Epidermal melanocyte (primary cell): Measurements from ENCODE around the genes ZNF382, ACP7 and PAK4.

DNA sequence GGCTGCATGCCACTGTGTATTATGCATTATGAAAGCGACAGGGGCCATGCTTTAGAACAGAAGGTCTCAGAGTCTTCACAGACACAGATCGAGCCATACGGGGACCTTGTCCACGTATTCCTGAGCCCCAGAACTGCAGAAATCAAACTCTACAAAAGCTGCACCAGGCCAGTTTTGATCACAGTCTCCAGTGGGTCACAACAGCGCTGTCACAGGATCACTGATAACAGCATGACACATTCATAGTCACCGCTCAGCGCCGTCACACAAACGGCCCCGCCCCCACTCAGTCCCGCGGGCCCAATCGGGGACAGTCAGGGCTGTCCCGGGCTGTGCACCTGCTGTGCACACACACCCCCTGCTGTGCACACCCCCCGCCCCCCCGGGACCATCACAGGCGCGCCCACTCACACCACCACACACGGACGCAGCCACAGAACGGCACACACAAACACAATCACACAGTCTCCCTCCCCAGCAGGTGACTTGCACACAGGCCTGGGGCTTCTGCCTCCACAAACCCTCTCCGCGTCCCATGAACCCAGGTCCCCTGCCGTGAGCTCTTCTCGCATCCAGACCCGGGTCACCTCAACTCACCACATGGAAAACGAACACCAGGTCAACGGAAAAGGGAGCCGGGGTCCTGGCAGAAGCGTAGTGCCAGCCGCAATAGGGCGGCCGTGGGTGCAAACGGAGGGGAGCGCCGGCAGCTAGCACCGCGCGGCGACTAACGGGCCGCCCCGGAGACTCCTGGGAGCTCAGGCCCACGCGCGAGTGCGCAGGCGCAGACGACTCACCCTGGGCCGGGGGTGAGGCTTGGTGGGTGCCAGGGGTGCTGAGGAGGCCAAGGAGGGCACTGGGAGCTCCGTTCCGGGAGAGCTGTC, at the start of gene ZNF382:
ZNF382 (plus strand) TSS at position 785 of the 884 bp plus-strand sequence.
- RRBS: 4% methylated on average over 29 of the region's 52 CpGs

DNA sequence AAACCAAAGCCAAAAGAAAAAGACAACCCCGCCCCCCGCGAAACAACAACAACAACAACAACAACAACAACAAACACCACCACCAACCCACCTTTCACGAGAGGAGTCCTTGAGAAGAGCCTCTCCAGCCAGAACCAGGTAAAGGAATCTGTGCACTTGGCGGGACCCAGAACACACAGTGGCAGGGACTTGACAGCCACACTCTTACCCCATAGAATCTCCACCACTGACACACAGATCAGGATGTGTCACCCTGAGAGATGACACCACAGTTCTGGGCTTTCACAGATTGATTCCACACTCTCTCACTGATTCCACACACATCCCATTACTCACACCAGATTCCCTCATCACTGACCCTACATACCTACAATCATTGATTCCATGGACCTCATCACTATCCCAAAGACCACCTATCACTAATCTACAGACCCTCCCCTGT, 21.3 kb upstream of the ZNF875 start:
- RRBS: no CpG with 5 or more reads among the region's 5 CpGs

DNA sequence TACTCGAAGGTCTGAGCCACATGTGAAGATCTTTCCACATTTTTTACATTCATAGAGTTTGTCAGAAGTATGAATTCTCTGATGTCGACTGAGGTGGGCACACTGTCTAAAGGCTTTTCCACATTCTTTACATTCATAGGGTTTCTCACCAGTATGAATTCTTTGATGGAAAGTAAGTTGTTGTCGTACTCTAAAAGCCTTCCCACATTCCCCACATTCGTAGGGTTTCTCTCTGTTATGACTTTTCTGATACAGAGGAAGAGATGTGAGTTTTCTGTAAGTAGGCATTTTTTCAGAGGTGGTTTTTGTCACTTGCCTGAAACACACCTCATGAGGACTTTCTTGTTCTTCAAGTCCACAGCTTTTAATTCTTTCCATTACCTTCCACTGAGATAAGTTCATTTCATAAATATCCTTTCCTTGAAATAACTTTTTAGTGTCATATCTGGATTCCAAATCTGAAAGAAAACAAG, 19.4 kb downstream of the ZFP30 start:
- RRBS: no CpG with 5 or more reads among the region's 4 CpGs

GRCh38 chr19:37739538-37740224, 20.1 kb upstream of the ZNF607 start:
- RRBS: no CpG with 5 or more reads among the region's 4 CpGs

DNA sequence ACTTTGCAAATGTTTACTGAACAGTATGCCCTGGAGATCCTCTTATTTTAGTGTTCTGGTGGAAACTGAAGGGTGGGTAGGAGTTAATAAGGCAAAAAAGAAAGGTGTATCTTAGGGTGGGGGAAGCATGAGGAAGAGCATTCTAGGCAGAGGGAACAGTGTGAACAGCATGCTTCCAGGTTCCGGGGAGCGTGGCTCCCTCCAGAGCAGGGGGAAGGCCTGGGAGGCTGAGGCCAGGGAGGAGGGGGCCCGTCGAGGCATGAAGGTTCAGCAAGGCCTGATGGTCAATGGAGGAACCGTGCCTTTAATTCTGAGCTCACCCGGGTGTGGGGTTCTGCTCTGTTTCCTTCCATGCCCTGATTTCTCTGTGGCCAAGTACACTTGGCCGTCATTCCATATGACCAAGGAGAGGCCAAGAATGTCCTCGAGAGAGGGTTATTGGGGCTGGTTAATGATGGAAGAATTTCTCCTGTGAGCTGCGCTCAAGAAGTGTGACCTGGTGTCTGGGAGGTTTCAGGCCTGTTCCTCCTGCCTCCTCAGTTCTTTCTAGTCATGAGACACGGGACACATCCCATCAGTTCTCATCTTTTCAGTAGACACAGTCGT, 73.5 kb downstream of the SIPA1L3 start:
- RRBS: no CpG with 5 or more reads among the region's 11 CpGs

DNA sequence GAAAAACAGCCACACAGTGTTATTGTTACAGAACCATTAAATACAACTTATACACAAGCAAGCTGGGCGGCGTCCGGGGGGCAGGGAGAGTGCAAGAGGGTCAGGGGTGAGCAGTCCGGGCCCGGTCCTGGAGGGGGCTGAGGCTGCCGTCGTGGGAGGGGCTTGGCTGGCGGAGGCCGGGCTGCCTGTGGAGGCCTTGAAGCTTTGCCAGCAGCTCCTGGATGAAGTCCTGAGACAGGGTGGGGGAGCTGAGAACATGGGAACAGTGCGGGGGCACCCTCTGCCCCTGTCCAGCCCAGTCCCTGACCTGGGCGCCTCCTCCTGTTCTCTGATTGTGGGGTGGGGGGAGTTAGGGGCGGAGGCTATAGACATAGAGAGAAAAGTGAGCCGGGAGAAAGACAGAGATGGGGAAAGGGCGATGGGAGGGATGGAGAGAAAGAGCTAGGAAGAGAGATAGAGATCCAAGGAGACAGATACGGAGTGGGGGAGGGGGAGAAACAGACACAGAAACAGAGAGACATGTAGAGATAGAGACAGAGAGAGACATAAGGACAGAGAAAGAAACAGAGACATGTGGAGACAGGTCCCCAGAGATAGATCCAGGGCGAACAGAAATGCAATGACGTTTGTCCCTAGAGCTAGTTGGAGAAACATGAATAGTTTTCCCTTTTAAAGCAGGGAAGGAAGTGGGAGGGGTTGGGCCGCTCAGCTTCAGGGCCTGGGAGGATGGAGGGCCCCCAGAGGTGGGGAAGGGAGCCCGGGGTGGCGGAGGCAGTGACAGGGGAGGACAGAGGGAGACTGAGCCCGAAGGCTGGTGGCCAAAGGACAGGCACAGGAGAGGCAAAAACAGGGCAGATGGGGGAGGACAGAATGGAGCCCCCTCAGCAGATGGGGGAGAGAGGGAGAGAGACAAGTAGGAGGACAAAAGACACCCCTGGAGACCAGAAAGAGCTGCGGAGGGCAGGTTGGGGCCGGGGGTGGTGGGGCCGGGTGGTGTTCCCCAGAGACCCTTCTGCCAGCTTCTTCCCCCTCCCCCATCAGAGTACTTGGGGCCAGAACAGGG, 4.6 kb downstream of the PPP1R14A start:
- RRBS: 46% methylated on average over 8 of the region's 24 CpGs

- RRBS: no CpG with 5 or more reads among the region's 19 CpGs
Measured at GRCh38 chr19:38266605-38267693, 2.6 kb downstream of the SPINT2 start.

GRCh38 chr19:38386780-38387512, 888 bp downstream of the GGN start:
- RRBS: 16% methylated on average over 30 of the region's 60 CpGs

DNA sequence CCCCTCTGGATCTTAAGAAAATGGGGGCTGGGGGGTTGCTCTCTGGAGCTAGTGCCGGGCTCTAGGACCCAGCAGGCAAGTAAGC, 126 bp upstream of the SPRED3 start:
- RRBS: no CpG with 5 or more reads among the region's 1 CpG

DNA sequence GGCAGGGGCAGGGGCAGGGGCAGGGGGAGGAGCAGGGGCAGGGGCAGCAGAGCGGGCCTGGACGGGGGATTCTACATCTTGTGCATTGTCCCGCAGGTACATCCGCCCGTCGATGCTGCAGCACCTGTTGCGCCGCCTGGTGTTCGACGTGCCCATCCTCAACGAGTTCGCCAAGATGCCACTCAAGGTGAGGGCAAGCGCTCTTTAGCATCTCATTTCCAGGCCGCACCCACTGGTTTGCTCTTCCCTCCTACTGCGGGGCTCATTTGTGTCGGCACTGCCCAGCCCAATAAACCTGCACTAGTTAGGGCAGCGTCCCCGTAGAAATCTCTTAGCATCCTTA, 69.3 kb downstream of the RYR1 start:
- RRBS: no CpG with 5 or more reads among the region's 18 CpGs

DNA sequence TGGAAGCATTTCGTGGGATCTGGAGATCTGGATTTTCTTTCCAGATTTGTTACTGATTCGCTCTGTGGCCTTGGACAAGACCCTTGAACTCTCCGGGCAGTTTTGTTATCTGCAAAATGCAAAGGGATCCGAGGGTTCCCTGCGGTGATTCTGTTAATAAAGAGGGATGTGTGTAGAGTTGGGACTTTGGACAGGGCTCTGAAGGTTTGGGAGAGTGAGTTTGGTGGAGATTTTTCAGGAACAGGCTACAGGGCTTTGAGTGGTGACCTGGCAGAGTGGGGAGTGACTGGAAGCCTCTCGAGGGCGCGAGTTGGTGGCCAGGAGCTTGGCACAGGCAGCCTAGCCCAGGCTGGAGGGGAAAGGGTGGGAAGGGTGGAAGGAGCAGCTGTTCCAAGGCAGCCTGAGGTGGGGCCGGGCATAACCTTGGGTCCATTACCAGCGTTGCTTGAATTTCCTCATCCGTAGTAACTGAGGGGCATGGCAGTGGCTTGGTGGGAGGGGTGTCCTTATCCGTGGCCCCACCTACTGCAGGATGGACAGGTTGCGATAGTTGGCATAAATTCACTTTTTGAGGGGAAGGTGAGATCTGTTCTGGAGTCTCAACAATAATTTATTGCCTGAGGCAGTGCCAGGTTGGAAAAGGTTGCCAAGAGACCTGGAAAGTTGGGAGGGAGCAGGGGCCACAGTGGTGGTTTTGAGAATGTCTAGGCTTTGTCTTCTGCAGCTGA, 2.1 kb downstream of the ACTN4 start:
- RRBS: no CpG with 5 or more reads among the region's 13 CpGs

DNA sequence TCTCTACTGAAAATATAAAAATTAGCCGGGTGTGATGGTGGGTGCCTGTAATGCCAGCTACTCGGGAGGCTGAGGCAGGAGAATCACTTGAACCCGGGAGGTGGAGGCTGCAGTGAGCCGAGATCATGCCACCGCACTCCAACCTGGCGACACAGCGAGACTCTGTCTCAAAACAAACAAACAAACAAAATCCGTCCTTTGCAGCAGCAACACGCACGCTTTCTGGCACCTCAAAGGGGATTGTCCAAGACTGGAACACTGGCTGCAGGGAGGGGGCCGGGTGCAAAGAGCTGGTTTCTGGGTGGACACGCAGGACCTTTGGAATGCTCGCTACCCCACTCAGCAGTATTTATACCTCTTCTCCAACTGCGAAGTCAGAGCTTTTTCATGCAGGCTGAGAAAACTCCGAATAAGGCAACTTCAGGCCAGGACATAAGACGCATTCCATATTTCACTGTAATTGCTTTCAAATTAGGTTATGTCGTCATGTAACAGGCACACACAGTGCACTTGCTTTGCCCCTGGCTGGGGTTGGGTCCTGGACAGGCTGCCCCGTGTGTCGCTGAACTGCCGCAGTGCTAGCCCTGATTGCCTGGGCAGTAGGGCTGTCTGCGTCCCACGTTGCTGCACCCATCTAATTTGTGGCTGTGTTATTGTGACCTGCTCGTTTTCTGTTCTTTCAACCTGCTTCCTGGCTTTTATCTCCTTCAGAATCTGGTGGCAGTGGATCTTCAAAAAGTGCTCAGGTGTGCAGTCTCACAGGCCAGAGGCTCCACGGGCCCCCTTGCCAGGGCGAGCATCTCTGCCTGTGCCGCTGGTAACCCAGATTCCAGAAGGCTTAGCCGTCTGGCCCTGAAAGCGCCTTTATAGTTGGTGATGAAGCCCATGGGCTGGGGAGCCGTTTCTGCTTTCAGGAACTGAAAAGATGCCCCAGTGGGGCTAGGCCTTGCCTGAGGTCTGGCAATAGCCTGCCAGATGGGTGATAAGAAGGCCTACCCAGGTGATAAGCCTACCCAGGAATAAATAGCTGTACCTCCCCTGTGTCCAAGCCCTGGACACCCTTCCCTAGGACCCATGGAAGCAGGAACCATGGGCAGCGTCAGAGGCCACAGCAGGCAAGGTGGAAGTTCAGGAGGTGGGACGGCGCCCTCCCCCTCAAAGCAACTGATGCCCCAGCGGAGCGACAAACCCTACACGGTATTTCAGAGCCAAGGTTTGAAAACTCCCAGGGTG, 44.7 kb downstream of the ACTN4 start:
- RRBS: no CpG with 5 or more reads among the region's 35 CpGs

GRCh38 chr19:38695851-38697057, 48.0 kb downstream of the CAPN12 start:
- RRBS: no CpG with 5 or more reads among the region's 27 CpGs

- RRBS: no CpG with 5 or more reads among the region's 12 CpGs
Measured at GRCh38 chr19:38700799-38701239, 43.5 kb downstream of the CAPN12 start.

- RRBS: no CpG with 5 or more reads among the region's 26 CpGs
Measured at GRCh38 chr19:38713075-38713703, 31.1 kb downstream of the CAPN12 start.

DNA sequence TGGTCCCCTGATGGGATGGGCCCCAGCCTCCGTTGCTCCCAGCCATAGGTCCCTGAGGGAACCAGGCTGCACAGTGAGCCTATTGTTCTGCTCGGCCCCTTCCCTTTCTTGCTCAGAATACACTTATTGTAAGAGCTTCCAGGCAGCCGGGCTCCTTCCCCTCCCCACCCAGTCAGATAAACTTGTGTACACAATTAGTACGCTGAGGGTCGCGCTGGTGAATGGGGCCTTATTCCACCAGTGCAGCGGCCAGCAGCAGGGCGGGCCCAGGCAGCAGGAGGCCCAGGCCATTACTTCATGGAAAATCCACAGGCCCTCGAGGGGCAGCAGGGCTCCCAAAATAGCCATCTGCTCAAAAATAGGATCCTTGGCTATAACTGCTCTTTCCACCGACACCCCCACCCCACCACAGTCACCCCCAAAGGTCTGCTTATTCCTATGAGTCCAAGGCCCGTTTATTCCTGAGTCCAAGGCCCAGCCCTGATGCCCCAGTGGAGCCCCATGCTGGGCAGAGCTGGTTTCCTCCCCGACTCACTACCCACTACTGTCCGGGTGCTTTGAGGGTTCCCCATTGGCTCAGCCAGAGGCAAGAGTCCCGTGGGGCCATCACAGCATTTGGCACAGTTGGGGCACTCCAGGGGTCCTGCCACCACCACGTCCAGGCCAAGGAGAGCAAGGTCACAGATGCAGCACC, 22.1 kb downstream of the CAPN12 start:
- RRBS: no CpG with 5 or more reads among the region's 15 CpGs

- RRBS: no CpG with 5 or more reads among the region's 2 CpGs
Measured at GRCh38 chr19:38733192-38733606, 11.1 kb downstream of the CAPN12 start.

- RRBS: no CpG with 5 or more reads among the region's 12 CpGs
Measured at GRCh38 chr19:38848315-38848859, 1.4 kb downstream of the HNRNPL start.

GRCh38 chr19:39083661-39084733, at the start of gene ACP7:
ACP7 (plus strand) TSS chr19:39084368.
- RRBS: 8% methylated on average over 29 of the region's 66 CpGs

GRCh38 chr19:39125337-39126518, at the start of gene PAK4:
PAK4 (plus strand) TSS chr19:39125786.
- RRBS: 3% methylated on average over 15 of the region's 76 CpGs